Peritoneum (tissue), 1 donor: ENCODE measurements around a stretch of chr3.

- PRO-cap, result no peak
These were observed 29.7 kb downstream of the ADCY5 start for GRCh38 chr3:123418871-123419901.

- PRO-cap, result no peak
These were observed 51.7 kb upstream of the HACD2 start for GRCh38 chr3:123636446-123637109.

DNA sequence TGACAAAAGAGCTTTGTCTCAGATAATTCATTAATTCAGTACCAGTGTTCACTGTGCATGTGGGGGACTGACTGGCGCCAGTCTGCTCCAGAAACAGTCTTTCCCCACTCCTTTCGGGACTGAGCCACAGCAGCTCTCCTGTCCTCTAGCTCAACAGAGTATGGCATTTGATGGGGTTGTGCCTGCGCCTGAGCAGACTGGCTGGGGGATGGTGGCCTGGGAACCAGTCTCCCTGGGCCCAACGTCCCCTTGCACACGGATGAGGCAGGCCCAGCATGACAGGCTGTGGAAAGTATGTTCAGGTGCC lies 105.2 kb downstream of the MYLK start:
- PRO-cap, result no peak

DNA sequence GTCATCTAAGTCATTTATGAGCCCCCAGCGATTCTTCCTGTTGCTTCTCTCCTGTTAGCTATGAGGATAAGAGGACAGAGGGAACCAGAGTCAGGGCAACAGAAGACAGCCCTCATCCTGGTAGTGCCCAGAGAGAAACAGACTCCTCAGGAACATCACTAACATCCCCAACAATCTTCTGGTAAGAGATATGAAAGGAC lies 91.6 kb downstream of the MYLK start:
- PRO-cap, result no peak

DNA sequence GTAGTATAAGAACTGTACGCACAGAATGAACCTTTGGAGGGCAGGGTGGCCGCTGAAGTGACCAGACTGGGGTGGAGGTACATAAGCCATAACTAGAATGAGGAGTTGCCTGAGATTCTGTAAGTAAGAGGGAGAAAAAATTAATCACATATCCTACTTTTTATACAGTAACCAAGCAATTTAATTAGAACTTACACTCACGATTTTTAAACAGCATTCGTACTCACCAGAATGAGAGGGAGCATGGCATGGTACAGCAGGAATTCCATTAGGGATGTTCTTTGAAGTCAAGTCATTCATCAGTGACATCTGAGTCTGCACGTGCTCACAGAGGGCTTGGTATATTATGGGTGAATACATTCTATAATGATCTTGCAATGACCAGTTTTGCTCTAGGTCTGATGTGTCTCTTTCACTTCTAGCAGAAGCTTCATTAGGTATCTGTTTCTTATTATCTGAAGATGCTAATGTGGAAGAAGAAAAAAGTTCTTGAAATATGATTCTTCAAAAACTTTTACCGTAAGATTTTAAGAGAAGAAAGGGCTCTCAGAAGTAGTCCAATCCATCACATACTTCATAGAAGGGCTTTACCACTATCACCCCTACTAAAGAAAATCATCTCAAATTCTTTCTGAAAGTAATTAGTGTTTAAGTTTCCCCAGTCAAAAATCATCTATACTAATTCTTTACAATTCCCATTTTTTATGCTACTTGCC lies 12.2 kb downstream of the CCDC14 start:
- PRO-cap, result no peak

DNA sequence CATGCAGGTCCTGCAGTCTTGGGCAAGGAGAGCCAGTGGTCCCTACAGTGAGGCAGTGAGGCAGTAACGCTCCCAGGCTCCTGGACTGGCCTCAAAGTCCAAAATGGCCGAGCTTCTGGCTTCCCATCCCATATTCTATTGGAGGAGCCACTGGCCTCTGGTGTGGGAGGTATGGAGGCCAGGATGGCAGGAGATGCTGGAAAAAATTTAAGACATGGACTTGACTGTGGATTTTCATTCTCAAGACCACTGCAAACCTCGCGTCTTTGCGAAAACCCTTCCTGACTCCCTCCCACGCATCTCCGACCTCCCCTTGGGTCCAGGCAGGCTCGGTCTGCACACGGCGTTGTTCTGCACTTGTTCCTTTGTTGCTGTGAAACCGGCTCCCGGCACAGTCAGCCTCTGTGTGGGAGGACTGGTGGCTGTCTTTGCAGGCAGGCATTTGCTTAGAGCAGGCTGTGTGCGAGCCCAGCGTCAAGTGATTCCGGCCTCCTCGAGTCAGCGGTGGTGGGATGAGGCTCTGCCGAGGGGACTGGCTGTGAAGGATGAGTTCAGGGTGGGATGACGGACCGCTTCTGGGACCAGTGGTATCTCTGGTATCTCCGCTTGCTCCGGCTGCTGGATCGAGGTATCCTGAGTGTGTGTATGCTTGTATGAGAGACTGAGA lies 61.2 kb downstream of the KALRN start:
- PRO-cap, result no peak

- PRO-cap, result no peak
These were observed 249.7 kb downstream of the KALRN start for GRCh38 chr3:124282921-124283214.

- PRO-cap, result no peak
These were observed 250.3 kb downstream of the KALRN start for GRCh38 chr3:124283215-124284081.

- PRO-cap, result no peak
These were observed 129.5 kb upstream of the UMPS start for GRCh38 chr3:124600497-124601320.

DNA sequence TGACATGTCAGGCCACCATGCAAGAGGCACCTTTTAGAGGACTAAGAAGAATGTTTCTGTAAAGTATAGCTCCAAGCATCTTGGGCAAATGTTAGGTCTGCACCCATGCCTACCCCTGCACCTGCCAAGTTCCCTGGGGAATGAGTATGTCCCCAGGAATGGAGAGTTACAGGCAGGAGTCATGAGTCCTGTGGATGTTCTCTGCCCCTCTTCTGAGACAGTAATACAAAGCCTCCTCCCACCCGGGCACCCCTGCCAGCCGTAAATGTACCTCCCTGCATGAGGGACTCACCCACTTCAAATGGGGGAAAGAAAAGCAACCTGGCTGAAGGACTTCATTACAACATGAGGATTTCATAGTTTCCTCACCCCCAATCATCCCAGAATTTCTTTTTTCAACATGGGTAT lies 30.1 kb upstream of the UMPS start:
- PRO-cap, result no peak

GRCh38 chr3:124821194-124821803 lies 65.9 kb downstream of the ITGB5 start:
- PRO-cap, result no peak

- PRO-cap, result no peak
These were observed 841 bp downstream of the ITGB5 start for GRCh38 chr3:124885962-124887085.

DNA sequence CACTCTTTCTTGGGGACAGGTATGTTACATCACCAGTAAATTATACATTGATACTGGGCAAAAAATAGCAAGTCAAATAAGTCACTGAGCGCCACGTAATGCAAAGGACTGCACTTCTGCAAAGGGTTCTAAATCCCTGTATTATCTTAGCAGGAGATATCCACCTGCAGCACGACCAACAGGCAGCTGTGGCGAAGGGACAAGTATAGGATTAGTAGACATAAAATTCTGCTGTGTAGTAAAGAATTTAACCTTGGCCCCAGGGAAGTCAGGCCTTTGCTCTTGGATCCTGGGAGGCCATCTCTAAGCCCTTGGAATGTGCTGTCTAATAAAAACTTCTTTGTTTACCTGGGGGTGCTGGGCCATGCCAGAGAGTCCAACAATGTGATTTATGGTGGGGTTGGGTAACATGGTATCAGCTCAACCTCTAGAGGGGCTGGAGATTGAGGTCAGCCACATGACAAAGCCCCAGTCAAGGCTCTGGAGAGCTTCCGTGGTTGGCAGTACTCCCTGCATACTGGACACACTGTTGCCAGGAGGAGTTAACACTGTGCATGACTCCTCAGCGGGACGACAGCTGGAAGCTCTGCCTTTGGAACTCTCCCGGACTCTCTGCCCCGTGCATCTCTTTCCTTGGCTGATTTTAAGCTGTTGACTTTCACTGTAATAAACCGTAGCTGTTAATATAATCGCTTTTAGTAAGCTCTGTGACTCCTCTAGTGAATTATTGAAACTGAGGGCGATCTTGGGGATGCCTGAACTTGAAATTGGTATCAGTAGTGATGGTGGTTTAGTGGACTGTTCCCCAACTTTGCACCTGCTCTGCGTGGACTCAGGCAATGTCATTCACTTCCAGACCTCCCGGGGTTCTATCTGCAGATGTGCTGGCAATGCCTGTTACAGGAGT lies 52.3 kb downstream of the HEG1 start:
- PRO-cap, result no peak

- PRO-cap, result no peak
These were observed 63.9 kb upstream of the HEG1 start for GRCh38 chr3:125119585-125120231.

GRCh38 chr3:125303201-125303567 lies 71.9 kb downstream of the ZNF148 start:
- PRO-cap, result no peak

GRCh38 chr3:125608317-125608891 lies 13.1 kb upstream of the OSBPL11 start:
- PRO-cap, result no peak

- PRO-cap, result no peak
These were observed 22.4 kb upstream of the OSBPL11 start for GRCh38 chr3:125617447-125618340.

- PRO-cap, result no peak
These were observed 135.1 kb upstream of the ROPN1B start for GRCh38 chr3:125833816-125834407.

DNA sequence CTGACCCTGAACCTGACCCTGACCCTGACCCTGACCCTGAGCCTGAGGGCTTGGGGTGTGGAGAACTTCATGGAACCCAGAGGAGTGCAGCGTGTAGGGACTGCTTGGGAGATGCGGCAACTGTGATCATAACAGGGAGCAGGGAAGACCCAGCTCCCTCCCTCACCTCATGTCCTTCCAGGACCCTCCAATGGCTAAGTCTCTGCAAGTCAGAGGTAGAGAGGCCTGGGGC lies 6.0 kb upstream of the ALDH1L1 start:
- PRO-cap, result no peak

DNA sequence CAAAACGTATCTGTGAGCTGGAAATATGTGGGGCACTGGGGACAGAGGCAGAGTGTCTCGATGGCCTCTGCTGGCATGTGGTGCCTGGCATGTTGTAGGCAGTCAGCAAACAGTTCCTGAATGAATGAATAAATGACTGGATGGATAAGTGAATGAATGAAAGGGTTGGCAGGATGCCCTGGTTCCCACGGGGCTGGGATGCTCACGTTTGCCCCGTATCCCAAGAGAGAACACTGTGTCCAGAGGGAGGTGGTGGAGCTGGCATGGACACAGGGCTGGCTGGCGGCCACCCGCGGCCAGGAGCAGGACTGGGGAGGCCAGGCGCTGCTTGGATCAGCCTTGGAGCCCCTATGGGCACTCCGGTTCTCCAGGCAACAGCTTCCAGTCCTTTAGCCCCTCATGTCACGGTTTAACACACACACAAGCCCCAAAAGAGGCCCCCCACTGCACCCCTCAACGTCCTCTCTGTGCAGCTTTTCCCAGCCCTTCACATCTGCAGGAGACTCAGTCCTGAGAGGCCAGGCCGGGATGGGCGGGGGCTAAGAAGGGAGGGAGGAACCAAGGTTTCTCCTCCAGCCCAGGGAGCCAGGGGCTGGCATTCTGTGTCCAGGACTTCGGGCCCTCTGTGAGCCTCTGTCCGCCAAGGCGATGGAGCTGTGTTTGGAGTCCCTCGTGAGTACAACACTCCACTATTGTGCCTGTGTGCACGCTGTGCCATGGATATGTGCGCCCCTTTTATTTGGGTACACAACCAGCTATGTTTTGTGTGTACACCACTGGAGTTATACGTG lies 86.0 kb upstream of the ALDH1L1 start:
- PRO-cap, result no peak